Mesenchymal stem cell of Wharton's jelly (primary cell): ENCODE measurements around a stretch of chr16.

DNA sequence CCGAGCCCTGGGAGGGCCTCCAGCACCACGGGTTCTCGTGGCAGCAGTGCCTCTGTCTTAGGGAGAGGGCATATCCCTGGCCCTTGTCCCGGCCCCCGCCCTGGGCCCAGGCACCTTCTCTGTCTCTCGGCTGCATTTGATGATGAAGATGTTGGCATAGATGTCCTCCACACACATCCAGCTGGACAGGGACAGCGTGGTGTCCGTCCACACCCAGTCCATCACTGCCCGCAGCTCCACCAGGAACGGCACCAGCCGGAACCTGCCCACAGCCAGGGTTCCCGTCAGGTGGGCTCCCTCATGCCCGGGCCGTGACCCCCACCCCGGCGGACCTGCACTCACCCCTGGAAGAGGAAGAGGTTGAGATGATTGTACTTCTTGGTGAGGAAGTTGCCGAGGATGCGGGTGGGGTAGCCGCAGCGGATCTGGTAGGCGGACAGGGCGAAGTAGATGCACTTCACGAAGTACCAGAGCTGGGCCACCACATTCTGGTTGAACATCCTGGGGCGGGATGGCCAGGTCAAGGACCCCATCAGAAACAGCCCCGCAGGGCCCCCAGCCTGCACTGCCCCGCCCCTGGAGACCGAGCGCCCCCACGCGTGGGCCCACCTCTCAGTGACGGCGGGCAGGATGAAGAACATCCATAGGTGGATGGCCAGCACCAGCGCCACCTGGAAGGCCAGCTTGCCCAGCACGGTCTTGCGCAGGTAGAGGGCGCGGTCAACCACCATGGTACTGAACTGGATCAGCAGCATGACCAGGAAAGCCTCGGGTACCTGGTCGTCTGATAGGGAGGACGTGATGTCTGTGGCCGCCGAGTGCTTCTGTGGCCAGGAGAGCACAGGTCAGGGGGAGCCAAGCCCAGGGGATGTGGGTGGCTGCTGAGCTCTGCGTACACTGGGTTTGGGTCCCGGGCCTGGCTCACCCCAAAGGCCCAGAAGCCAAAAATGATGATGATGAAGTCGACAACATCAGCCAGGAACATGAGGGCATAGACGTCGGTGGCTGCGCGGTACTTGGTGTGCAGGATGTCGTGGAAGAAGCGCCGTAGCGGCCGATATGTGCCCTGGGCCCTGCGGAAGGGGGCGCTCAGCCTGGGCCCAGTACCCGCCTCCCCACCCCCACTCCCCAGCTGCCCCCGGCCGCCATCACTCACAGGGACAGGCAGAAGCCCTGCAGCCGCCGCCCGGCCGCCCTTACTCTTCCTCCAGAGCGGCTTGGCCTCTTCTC is 13.6 kb downstream of the CTU2 start:
- CAGE, long polyA plus RNA, result no peak

- CAGE, long polyA plus RNA, result no peak
Measured at GRCh38 chr16:88720690-88721079, 14.4 kb downstream of the CTU2 start.

DNA sequence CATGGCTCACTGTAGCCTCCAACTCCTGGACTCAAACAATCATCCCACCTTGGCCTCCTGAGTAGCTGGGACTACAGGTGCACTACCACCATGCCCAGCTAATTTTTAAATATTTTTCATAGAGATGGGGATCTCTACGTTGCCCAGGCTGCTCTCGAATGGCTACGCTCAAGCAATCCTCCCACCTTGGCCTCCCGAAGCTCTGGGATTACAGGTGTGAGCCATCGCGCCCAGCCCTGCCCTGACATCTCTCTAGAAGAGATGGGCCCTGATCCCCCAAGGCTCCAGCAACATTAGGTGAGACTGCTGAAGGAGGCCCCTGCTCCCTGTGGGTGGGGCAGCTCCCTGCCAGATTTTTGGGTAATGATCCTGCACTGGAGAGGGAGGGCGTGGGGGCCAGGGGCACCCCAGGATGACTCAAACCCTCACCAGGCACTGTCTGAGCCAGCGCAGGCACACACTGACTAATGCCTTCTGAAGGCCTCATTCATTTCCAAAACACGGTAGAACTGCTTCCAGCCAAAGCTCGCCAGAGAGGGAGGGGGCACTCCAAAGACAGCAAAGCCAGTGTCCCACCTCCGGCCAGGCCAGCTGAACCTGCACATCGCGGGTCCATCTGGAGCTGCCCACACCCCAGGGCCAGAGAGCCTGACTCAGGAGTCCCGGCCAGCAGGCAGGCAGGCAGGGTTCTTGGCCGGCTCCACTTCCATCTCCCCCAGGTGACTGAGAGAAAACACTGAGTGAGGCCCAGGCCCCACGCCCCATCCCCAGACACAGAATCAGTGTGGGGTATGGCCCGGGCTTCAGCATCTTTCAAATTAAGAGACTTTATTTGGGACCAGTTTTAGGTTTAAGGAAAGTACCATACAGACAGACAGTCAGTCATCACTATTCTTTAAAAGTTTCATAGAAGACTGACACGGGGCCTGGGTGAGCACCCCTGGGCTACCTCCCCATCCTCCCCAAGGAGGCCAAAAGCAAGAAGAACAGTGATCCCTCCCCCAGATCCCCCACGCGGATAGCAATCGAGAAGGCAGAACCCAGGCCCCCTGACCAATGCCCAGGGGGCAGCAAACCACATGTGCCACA is 2.5 kb downstream of the PIEZO1 start:
- CAGE, long polyA plus RNA, result no peak

GRCh38 chr16:88799912-88800562 is 3.6 kb upstream of the CDT1 start:
- CAGE, long polyA plus RNA, result no peak

- CAGE, long polyA plus RNA, result no peak
Measured at GRCh38 chr16:88804455-88805079, 978 bp downstream of the CDT1 start.

GRCh38 chr16:88818176-88819040 is 6.7 kb upstream of the APRT start:
- CAGE, long polyA plus RNA, result no peak

DNA sequence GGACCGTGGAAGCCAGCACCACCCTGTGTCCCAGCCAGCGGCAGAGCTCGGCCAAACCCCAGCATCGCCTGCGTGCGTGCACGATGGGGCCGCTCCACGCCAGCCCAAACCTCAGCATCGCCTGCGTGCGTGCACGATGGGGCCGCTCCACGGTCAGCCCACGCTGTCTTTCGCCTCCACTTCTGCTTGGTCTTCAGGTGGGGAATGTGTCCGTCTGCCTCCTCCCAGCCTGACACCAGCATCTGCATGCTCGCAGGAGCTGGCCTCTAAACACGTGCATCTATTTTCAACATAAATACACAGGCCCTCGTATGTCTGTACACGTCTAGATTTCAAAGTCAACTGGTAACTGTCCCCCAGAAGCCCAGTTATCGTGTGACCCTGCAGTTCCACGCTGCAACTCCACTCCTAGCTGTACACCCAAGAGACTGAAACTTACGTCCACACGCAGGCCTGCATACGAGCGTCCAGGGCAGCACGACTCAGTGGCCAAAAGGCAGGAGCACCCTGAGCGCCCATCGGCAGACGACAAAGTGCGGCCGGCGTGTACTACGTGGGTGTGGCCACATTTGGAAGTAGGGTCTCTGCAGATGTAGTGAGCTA is 13.7 kb downstream of the GALNS start:
- CAGE, long polyA plus RNA, result no peak

DNA sequence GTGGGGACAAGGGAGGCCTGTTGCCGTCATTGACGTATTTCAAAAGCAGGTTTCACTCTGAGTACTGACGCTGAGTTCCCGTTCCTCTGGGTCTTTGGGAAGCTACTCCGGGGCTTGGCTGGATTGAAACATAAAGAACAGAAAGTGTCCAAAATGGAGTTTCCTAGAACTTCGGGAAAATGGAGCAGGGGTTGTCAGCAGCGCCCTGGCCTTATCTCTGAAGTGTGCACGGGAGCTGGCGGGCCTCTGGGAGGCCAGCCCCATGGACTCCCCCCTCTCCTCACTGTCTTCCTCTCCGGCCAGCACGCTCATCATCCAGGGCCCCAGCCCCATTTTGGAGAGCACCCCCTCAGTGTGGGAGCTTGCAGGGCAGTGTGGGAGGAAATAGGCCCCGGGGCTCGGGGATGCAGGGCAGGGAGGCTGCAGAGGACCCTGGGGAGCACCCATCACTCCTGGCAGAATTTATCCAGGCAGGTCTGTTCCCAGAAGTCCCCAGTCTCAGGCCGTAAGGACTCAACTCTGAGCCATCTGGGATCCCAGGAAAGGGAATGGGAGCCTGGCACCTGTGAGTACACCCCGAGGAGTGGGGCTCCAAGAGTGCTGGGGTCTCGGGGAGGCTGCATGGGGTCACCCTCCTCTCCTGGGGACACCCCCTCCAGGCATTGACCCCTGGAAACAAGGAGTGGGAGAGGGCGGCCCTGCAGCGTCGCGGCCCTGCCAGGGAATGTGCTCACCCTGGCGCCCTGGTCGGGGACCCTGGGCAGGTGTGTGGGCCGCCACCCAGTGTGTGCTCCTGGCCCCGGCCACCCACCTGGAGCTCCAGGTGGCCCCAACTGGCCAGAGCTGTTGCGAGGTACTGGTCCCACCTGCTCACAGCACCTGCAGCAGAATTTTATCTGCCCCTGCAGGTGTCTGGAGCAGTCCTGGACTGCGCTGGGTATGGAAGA is 5.0 kb upstream of the PABPN1L start:
- CAGE, long polyA plus RNA, result no peak

DNA sequence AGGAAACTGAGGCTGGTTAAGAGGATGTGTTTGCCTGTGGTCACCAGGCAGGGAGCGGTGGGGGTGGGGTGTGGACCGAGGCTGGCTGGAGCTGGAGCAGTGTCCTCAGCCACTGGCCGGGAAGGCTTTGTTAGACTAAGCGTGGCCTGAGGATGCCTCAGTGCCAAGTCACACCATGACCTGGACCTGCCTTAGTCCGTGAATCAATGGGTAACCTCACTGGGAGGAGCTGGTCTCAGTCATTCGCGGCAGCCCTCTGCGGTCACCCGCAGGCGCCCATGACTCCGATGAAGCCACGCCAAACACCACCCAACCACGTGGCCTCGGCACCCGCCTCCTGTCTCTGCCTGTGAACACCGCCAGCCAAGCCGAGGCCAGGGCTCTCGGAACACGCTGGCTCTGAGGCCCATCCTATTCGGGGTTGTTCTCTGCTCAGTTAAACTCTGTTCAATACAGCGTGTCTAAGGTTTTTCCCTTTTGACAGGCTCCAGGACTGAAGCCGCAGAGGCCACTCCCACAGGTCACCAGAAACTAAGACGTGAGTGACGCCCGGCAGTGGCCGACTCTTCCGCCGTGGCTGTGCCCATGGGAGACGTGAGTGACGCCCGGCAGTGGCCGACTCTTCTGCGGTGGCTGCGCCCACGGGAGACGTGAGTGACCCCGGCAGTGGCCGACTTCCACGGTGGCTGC is 16.7 kb upstream of the PABPN1L start:
- CAGE, long polyA plus RNA, result no peak

DNA sequence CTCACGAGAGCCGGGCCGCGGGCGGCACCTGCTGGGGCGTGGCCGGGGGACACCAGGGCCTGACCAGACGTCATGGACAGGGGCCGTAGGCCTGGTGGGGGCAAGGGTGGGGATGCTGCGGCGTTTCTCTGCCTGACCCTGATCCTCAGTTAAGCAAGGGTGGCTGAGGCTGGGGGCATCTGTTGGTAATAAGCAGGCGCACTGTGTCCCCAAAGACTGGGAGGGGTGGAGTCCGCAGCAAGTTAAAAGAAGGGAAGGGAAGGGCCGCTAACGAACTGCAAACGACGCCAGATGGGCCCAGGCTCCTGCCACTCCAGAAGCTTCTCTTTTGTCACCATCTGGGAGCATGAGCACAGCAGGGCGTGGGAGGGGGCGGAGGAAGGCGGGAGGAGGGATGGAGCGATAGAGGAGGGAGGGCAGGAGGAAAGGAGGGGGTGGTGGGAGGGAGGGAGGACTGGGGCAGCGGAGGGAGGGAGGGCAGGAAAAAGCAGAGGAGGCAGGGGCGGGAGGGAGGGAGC is 22.5 kb upstream of the PABPN1L start:
- CAGE, long polyA plus RNA, result no peak

- CAGE, long polyA plus RNA, result no peak
Measured at GRCh38 chr16:88902762-88903820, 36.6 kb upstream of the PABPN1L start.

DNA sequence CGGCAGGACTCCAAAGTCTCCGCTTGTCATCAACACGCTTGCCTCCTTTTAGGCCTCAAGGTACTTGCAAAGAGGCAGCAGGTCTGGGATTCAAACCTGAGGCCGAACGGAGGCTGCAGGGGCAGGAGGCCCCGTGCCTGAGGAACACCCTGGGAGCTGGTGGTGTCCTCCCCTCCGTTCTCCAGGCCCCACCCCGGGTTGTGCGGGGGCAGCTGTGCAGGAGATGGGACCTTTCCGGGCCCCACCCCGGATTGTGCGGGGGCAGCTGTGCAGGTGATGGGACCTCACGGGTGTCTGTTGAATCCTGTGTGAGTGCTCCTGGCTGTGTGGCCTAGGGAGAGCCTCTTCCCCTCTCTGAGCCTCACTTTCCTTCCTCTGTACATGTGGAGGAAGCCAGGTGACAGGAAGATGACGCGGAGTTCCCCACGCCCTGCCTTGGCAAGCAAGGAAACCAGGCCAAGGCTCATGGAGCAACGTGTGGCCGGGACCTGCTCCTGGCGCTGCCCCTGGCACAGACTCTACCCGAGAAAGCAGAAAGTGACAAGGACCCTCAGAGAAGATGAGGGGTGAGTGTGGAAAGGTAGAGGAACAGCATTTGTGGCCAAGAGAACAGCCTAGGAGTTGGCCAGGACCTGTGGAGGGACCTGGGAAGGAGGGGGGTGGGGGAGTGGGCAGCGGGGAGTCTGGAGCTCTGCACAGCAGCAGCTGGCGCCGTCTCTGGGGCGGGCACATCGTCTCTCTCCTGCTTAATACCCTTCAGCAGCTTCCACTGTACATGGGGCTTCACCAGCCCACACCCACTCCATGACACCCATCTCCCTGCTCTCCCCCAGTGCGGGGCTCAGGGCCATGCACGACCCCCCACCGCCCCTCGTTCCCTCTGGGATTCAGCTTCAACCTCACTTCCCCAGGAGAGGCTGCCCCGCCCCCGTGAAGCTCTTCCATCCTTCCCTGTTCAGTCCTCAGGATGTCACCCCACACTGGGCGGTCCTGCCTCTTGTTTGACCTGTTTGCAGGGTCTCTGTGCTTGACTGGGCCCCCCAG is 38.3 kb upstream of the PABPN1L start:
- CAGE, long polyA plus RNA, result no peak

DNA sequence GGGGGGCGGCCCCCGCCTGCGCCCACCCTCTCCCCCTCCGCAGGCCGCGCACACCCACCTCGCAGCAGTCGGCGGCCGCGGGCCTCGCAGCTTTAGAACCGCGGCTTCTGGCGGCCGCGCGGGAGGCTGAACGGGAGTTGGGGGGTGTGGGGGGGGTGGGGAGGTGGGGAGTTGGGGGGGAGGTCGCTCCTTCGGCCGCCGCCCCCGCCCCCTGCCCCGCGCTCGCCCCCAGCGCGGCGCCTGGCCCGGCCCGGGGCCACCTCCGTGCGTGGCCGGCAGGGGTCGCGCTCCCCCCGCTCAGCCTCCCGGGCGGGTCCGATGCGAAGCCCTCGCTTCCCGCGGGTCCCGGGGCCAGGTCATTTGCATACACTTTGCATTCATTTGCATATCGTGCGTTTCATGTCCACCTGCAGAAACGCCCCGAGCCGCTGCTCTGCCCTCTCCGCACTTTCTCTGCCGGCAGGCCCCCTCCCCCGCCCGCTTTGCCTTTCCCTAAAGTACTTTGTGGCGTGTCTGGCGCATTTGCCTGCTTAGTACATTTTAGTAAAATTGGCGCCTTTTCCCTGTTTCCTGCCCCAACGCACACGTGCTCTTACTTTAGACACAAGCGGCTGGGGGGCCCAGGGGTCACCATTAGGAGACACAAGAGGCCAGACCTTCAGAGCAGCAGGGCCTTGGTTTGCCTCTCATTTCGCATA is 35.1 kb downstream of the CBFA2T3 start:
- CAGE, long polyA plus RNA, result no peak

GRCh38 chr16:89054212-89054581 is 39.5 kb upstream of the ACSF3 start:
- CAGE, long polyA plus RNA, result no peak

DNA sequence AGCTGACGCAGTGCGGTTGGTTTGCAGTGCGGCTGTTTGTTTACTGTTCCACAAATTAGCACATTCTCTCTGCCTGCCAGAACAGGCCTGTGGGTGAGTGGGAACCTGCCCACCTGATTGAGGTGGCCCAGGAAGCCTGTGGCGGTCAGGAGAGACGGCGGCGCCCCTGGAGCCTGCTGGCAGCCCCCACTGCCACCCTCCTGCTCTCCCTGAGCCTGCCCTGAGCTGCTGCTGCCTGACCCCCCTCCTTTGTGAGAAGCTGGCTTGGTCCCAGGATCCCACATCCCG is 37.9 kb upstream of the CDH15 start:
- CAGE, long polyA plus RNA, result no peak

- CAGE, long polyA plus RNA, result no peak
Measured at GRCh38 chr16:89156778-89157286, 14.7 kb upstream of the CDH15 start.

- CAGE, long polyA plus RNA, result no peak
Measured at GRCh38 chr16:89261483-89262179, 44.1 kb downstream of the ZNF778 start.

- CAGE, long polyA plus RNA, result no peak
Measured at GRCh38 chr16:89291333-89291956, 73.9 kb downstream of the ZNF778 start.

- CAGE, long polyA plus RNA, result no peak
Measured at GRCh38 chr16:89318765-89319352, 101.4 kb downstream of the ZNF778 start.

DNA sequence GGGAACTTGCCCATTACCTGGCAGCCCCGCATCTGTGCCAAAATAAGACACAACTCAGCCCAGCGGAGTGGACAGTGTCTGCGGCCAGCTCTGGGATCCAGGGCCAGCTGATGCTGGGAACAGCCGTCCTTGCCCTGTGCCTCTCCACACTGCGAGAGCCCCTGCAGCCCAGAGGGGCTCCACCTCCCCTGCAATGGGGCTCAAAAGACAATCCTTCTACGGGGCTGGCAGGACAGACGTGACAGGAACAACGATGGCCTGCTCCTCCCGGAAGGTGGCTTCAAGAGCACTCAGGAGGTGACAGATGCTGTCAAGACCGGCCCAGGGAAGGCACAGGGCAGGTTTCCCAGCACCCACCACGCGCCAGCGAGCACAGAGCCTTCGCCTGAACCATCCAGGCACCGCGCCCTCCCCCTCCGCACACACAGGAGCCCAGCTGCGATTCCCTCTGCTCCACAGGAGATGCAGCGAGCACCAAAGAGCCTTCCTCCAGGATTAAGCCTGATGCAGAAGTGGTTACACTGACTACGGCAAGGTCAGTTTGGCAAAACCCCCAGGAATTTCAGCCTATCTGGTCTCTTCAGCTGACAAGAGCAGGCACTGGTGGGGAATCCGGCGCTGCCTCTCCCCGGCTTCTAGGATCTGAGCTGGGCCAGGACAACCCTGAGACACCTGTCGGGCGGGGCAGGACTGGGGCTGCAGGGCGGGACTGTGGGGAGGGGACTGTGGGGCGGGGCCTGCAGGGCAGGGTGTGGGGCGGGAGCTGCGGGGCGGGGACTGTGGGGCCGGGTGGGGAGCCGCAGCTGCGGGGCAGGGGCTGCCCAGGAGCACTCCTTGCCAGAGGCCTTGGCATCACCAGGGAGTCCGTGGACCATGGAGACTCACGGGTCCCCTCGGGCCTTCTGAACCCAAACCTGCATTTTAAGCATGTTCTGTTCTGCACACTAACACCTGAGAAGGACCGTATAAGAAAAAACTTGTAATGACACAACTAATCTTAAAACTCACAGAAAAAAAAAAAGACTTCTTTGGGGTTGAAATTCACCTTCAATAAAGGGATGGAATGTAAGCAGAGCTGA is 103.5 kb downstream of the ZNF778 start:
- CAGE, long polyA plus RNA, result no peak